Placental pericyte (primary cell): ENCODE measurements around a stretch of chr1.

- CAGE, long polyA plus RNA, result no peak
These were observed 2.4 kb upstream of the EPS8L3 start for GRCh38 chr1:109766075-109766600.

DNA sequence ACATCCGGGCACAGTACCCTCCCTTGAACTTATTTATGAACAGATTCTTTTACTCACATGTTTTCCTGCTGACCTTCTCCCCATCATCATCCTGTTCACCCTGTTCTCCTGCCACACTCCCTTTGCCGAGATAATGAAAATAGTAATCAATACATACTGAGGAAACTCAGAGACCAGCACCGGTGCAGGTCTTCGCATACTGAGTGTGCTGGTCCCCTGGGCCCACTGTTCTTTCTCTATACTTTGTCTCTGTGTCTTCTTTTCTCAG, 3.5 kb upstream of the EPS8L3 start:
- CAGE, long polyA plus RNA, result no peak

DNA sequence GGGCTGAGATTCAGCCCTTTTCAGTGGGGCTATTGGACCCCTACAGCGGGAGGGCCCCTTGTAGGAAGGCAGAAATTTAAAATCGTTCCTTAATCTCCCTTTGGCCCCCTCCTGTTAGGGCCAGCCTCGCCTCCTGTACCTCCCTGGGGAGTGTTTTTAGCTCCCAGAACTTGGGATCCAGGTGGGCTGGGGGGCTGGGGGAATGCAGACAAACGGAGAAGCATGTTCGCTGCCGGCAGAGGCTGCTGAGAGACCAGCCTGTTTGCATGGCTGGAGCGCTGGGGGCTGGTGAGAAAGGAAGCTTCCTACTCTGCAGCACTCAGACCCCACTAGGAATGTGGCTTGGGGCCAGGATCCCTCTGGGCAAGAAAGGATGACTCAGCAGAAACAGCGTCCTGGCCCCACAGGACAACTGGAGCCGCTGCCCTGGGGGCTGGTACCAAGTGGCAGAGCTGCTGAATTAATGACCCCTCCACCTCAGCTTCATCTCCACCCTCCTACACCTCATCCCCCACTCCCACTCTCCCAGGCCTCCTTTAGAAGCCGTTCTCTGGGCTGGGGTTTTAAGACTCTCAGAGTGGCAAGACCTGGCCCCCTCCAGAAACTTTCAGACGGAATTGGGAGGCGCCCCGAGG, 28.4 kb upstream of the EPS8L3 start:
- CAGE, long polyA plus RNA, result no peak

- CAGE, long polyA plus RNA, result no peak
These were observed 58.3 kb upstream of the CSF1 start for GRCh38 chr1:109852369-109852775.

- CAGE, long polyA plus RNA, result no peak
These were observed 11.8 kb upstream of the CSF1 start for GRCh38 chr1:109898850-109899169.

DNA sequence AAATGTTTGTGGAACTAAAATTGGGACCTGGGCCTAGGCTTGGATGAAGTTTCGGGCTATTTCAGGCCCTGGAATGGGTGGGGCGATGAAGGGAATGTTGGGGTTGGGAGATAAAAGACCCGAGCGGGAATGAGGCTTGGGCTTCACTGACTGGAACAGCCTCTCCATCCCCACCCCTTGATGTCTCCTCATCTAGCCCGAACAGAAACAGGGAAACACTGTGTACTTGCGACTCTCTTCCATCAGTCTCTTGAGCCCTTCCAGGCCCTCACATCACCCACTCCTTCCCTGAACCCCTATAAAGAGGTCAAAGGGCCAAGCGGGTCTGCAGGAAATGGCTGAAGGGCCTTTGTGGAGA, 7.2 kb upstream of the AHCYL1 start:
- CAGE, long polyA plus RNA, result no peak

DNA sequence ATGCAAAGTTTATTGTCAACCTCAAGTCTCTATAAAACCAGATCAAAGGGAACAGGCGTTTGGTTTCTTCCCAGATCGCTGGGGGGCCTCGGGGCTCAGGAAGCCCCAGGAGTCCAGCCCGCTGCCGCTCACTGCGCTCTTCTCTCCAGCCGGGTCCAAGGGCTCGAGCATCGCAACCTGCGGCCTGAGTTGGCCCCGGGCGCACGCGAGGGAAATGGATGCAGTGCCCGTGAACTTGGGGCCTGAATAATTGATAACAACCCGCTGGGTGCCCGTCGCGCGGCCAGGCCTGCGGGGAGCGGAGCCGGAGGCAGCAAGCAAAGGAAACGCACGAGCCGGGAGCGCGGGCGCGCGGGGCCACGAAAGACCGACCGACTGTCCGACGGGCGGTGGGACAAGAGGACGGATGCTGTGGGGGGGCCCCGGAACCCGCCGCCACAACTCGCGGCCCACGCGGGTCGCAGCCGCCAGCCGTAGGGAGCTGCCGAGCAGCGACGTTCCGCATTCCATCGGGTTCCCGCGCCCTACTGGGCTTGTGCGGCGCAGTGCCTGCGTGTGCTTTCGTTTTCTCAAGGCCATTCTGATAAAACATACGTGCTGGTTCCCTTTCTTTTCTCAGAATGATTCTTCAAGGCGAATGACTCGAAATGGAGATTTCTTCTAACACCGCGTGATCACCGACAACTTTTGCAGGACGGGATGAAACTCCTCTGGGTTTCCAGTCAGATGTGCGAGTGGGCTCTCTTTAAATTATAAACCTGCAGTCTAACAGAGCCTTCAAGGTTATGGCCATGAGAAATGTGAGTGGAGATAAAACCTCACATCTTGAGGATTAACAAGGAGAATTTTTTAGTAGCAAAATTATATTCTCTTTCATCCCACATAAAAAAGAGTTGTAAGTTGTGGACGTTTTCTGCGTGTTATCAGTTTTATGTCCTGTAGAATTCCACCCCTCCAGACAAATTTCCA, 14.1 kb upstream of the ALX3 start:
- CAGE, long polyA plus RNA, result no peak

GRCh38 chr1:110136772-110137655, 13.3 kb upstream of the SLC6A17 start:
- CAGE, long polyA plus RNA, result no peak

- CAGE, long polyA plus RNA, result no peak
These were observed 724 bp upstream of the KCNC4 start for GRCh38 chr1:110209369-110209810.

GRCh38 chr1:110242837-110243762, 33.0 kb downstream of the KCNC4 start:
- CAGE, long polyA plus RNA, result no peak

GRCh38 chr1:110383338-110384194, 7.3 kb downstream of the SLC16A4 start:
- CAGE, long polyA plus RNA, result no peak

DNA sequence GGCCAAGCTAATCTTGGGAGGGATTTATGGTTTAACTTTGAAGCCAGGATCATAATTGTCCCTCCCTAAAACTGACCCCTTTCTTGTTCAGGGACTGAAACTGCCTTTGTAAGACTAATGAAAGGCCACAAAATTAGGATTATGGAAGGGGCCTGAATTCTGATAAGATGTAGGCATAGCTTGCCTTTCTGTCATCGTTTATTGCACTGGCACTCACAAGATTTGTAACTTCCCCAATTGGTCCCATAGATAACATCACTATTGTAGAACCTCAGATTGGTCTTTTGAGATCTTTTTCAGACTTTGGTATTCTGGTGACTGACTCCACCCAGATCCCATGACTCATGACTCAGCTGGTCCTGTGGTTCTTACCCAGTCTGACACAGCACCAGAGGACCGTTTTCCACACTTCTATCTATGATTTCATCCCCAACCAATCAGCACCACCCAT, 13.6 kb upstream of the LAMTOR5 start:
- CAGE, long polyA plus RNA, result no peak

DNA sequence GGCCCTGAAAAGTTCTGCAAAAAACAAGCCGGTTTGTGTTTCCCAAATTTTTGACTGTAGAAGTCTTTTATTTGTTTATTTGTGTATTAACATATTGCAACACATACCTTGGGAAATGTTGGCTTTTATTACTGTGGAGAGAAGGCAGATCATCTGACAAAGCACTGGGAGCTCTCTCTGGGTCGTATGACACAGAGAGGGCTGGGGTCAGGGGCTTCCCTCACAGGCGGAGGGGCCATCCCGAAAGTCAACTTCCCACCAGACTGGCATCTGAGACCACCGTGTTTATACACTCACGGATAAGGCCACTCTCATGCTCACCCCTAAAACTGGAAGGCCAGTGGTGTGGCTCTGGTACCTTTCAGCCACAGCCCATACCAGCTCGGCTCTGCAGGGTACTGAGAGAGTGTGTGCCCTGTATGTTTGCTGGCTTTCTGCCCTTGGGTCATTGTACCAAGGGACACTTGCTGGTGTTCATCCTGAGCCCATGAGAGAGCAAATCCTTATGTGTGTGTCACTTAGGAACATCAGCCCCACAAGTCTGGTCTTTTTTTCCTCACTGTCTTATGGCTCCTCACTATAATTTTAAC, 818 bp upstream of the PROK1 start:
- CAGE, long polyA plus RNA, result no peak

DNA sequence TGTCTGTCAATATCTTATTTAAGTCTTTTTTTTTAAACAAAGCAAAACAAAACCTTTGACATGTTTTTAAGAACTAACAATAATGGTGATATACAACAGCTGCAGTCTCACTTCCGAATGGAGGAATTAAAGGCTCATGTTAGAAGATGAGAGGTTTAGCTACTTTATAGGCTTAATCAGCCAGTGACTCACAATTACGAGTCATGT, 28.9 kb downstream of the KCNA3 start:
- CAGE, long polyA plus RNA, result no peak

GRCh38 chr1:110671173-110671735, 3.5 kb downstream of the KCNA3 start:
- CAGE, long polyA plus RNA, result no peak

GRCh38 chr1:110880630-110881445, 7.9 kb downstream of the CD53 start:
- CAGE, long polyA plus RNA, result no peak

DNA sequence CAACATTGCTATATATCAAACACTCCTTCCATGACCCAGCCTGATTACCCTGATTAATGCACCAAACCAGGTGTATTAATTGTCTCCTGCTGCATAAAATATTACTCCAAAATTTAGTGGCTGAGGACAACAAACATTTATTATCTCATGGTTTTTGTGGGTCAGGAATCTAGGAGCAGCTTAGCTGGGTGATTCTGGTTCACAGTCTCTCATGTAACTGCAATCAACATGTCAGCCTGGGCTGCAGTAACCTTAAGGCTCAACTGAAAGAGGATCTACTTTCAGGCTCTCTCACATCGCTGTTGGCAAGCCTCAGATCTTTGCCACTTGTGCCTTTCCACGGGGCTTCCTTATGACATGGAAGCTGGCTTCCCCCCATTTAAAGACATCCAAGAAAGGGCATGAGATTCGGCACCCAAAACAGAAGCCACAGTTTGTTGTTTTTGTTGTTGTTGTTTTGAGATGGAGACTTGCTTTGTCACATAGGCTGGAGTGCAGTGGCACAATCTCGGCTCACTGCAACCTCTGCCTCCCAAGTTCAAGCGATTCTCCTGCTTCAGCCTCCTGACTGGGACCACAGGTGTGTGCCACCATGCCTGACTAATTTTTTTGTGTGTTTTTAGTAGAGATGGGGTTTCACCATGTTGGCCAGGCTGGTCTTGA, 27.1 kb downstream of the CD53 start:
- CAGE, long polyA plus RNA, result no peak

GRCh38 chr1:110905798-110906016, 32.8 kb downstream of the CD53 start:
- CAGE, long polyA plus RNA, result no peak

GRCh38 chr1:111203610-111204907, 3.6 kb upstream of the DENND2D start:
- CAGE, long polyA plus RNA, result no peak

DNA sequence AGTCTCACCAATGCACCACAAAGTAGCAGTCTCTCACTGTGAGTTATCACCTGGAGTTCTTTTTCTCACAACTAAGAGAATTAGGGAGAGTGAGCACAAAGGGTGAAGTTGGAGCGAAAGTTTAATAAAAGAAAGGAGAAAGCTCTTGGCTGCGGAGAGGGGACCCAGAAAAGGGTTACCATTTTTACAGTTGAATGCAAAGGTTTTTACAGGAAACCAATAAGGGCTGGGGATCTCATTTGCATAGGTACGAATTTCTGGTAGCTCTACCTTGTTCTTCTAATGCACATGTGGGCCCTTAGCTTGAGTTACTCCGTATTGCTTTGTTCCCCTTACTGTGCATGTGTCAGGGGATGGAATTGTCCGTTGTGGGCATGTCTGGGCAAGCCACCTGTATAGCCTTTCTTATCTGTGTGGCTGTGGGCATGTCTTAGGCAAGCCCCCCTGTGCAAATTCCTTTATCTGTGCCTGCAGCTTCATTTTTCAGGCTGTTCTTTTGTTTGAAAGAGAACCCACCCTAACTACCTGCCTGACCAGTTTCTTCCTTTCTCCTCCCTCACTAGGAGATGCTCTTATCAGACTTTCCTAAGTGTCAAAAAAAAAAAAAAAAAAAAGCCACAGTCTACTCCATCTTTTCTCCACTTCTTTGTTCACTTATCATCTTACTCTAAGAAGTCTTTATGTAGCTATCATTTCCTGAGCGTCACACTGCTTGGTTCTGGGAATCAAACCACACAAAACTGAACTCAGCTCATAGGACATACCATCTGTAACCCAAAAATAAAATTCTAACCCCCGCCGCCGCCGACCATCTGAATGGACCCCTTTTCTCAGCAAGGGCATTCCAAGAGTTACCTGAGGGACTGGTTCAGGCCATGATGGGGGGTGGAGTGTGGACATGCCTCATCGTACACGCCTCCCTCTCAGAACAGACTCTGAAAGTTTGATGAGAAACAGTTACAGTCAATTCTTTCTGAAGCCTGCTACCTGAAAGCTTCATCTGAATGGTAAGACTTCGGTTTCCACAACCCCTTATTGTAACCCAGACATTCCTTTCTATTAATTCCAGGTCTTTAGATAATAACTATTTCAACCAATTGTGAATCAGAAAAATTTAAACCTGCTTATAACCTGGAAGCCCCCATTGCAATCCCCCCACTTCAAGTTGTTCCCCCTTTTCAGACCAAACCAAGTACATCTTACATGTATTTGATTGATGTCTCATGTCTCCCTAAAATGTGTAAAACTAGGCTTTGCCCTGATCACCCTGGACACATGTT, 12.8 kb upstream of the CHI3L2 start:
- CAGE, long polyA plus RNA, result no peak